Peyer's patch (tissue), 4 donors: ENCODE results near the genes LRIT3, AP1AR and TRAM1L1.

DNA sequence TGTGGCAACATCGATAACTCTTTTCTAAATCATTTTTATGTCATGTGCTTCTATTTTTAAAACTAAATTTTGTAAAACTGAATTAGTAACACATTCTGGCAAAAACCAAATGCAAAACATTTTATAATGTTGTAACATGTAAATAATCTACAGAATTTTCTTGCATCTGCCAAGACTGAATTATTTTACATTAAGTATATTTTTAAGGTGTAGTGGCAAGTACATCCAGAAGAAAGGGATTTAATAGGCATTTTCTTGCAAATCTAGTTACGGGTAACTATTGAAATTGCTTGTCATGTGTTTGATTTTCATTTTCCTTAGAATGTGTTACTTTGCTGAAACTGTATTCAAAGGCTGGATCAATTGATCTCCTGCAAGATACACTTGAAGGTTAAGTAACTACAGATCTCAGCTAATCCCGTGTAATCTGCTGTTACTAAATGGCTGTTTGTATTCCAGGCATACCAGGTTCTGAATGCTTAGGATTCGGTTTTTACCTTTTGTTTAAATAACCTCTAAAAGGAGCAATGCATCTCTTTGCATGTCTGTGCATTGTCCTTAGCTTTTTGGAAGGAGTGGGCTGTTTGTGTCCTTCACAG lies at the start of gene LRIT3:
Gene LRIT3, plus strand, starts transcription at position 433 of the 599 bp plus-strand sequence.
- PRO-cap: no peak
- RAMPAGE, long total RNA, 4 experiments: no peak in any of the 4 experiments

- PRO-cap: unidirectional peak, minus-strand start at chr4:110342555
- RAMPAGE, long total RNA, 4 experiments: no peak in any of the 4 experiments
These were observed 133.6 kb upstream of the ENPEP start for GRCh38 chr4:110342371-110342732.

DNA sequence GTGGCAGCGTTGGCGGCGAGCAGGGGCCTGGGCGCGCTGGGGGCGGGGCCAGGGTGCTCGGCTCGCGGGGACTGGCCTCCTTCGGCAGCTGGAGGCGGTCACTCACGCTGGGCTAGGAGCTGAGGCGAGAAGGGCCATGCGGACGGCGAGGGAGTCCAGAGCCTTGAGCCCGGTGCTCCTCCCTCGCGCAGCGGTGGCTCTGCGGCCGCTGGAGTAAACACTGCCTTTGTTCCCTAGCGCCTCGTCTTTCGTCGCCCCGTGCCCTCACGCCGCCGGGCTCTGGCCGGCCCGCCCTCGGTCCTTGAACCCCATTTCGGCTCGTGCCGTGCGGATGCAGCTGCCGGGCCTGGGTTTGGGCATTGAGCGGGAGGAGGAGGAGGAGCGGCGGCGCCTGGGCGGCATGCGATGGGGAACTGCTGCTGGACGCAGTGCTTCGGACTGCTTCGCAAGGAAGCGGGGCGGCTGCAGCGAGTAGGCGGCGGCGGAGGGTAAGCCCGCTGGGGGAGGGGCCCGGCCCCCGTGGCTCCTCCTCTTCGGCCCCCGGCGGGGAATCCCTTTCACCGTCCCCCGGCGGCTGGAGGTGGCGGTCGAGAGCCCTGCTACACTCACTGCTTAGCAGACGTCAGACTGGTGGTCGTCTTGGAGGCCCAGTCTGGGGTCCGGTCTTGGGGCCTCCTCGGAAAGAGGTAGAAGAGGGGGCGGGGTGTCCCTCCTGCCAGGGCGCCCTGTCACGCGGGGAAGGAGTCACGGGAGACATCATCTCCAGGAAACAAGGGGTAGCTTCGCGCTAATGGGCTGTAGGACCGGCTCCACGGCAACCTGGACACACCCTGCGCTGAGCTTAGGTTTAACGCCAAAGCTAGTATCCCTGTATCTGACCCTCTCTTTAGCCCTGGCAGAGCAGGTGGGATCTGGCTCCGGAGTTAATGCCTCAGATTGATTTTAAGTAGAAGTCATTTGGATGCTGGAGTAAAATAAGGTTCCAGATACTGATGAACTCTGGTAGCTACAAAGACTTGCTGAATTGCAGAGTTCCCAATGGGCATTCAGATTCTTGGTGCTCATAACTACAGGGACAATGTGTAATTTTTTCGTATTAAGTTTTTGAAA lies at the start of gene AP1AR:
Gene AP1AR, plus strand, starts transcription at position 101 of the 1,110 bp plus-strand sequence.
- PRO-cap: bidirectional peak, plus-strand start at position 101 of the sequence, minus-strand start outside the sequence; unidirectional peak, plus-strand start at position 359 of the sequence; bidirectional peak, plus-strand start at position 577 of the sequence, minus-strand start at position 450 of the sequence; bidirectional peak, plus-strand start at position 785 of the sequence, minus-strand start at position 834 of the sequence
- RAMPAGE, long total RNA, 4 experiments: start-site peak on the plus strand in 4 of 4 experiments, centred at positions 93 to 125 of the sequence, 43 to 797 reads per replicate

- PRO-cap: no peak
- RAMPAGE, long total RNA, 4 experiments: no peak in any of the 4 experiments
These were observed 6.6 kb downstream of the TIFA start for GRCh38 chr4:112279057-112279513.

DNA sequence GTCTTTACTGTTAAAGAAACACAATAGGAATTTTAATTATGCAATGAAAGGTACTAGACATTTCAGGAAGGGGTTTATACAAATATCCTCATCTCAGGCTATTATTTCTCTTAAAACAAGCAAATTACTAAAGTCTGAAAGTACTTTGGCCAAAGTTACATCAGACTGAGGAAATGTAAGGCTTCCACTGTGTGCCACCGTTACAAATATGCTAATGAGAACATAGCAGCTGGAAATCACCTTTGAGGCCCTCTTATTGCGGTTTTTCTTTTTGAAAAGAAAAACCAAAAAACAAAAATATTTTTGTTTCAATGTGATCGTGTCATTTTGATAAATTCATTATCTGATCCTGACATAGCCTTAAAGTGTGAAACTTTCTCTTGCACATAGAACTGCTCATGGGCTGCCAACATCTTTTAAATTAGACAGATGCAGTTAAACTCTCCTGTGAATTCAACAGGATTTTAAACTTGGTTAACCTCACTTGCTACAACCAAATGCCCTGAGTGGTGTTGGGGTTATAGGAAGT lies 2.7 kb upstream of the TIFA start:
- PRO-cap: no peak
- RAMPAGE, long total RNA, 4 experiments: no peak in any of the 4 experiments

DNA sequence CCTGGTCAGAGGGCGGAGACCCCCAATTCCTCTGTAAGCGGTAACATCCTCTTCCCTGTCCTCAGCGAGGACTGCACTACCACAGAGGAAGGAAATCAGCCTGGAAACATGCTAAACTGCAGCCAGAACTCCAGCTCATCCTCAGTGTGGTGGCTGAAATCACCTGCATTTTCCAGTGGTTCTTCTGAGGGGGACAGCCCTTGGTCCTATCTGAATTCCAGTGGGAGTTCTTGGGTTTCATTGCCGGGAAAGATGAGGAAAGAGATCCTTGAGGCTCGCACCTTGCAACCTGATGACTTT lies 83.8 kb downstream of the NEUROG2 start:
- PRO-cap: no peak
- RAMPAGE, long total RNA, 4 experiments: start-site peak on the plus strand in 1 of 4 experiments, centred at position 161 of the sequence, 10 reads per replicate

DNA sequence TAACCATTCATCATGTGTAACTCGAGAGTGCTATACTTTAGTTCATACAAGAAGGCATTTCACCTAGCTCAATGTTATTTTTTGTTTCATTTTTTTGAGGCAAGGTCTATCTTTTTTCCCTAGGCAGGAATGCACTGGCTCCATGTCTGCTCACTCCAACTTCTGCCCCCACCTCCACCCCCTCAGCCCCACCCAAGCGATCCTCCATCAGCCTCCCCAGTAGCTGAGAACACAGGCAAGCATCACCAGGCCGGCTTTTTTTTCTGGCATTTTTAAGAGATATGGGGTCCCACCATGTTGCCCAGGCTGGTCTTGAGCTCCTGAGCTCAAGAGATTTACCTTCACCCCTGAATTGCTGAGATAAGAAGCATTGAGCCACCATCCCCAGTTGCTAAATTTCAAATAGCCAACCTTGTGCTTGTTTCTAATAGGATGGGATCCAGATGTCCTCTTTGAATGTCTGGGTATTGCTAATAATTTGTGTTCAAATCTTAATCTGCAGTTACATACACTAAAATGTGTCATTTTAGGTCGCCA lies 8.6 kb downstream of the LARP7 start:
- PRO-cap: no peak
- RAMPAGE, long total RNA, 4 experiments: no peak in any of the 4 experiments

- PRO-cap: no peak
- RAMPAGE, long total RNA, 4 experiments: no peak in any of the 4 experiments
These were observed 69.4 kb downstream of the LARP7 start for GRCh38 chr4:112705912-112707254.

DNA sequence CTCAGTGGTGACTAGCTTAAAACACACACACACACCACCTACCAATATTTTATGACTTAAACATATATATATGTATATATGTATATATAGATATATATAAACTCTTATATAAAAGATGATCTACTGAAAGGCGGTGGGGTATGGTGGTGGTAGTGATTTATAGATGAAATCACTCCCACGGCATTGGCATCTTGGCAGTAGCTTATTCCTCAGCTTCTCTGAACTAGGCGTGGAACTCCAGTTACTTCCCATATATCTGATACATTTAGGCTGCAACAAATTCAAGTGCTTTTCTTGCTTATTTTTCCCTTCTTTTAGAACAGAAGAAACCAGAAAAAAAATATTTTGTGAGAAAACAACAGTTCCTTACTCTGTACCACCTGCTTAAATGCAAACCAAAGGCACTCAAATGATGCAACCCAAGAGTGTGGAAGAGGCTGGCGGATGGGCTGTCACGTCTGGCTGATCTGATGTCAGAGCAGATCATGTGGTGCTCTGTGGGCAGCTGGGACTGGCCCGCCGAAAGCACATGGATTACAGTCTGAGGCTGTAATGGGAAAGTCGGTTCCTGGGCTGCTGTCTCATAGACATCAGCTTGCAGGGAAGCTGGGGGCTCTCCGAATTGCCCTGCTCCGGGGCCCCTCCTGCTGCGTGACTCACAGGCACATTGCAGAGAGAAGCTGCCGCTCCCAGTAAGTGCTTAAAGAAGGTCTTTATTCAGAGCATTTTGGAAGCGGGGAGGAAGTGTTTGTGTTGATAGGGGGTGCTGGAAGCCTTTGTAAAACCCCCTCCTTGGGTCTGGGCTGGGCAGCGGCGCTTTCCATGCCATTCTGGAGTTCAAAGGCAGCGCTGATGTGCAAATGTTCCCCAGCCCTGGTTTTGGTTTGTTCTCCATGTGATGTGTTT lies 180.9 kb downstream of the LARP7 start:
- PRO-cap: no peak
- RAMPAGE, long total RNA, 4 experiments: start-site peak on the plus strand in 1 of 4 experiments, centred at position 574 of the sequence, 43 reads per replicate

GRCh38 chr4:113106197-113106463 lies 56.7 kb downstream of the ANK2 start:
- PRO-cap: no peak
- RAMPAGE, long total RNA, 4 experiments: no peak in any of the 4 experiments

DNA sequence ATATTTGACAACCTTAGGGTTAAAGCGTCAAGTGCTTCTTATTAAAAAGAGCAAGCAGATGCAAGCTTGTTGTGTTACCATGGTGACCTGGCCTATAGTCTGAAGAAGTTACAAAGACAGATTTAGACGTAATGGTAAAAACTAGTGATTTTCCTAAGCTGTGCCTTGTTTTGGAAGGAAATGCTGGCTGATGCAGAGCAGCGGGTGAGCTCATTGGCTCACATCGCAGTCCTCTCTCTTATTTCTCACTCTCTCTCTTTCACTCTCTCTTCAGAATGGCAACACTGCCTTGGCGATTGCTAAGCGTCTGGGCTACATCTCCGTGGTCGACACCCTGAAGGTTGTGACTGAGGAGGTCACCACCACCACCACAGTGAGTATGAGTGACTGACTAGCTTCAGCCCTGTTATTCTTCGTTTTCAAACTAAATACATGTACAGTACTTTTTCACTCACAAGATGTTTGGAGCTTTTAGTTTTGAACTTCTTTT lies 243.8 kb downstream of the ANK2 start:
- PRO-cap: no peak
- RAMPAGE, long total RNA, 4 experiments: start-site peak on the plus strand in 1 of 4 experiments, centred at position 292 of the sequence, 17 reads per replicate

DNA sequence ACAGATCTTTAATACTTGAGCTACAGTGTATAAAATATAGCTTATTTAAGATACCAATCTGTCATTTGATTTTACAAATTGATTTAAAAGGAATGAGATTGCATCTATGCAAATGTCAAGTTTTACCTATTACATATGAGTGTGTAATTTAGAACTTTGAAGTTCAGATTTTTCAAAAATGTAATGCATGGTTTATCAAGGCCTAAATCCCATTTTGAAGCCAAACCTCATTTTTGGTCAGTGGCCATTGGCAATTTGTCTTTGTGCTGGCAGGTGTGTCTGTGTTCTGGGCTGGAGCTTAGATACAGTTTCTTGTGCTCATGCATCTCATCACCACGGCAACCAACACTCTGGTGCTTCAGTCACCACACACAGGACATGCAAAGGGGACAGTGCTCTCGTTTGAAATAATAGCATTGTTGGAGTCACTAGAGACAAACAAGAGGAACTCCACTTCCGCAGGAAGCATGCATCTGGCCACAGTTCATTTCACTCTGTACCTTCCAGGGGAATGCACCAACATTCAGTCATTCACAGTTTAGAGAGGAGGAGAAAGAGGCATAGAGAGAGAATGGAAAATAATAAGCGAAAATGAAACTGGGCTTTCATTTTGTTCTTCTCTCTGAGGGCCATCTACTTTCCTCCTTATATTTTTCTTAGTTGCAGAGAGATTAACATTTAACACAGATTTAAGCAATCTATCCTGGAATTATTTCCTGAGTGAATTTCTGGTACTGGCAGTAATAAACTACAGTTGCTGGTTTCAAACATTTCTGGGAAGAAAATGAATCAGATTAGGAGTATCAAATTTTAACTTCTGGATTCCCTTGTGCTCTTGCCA lies 267.4 kb downstream of the ANK2 start:
- PRO-cap: no peak
- RAMPAGE, long total RNA, 4 experiments: no peak in any of the 4 experiments

GRCh38 chr4:113452323-113453225 lies 309.0 kb downstream of the CAMK2D start:
- PRO-cap: no peak
- RAMPAGE, long total RNA, 4 experiments: no peak in any of the 4 experiments

DNA sequence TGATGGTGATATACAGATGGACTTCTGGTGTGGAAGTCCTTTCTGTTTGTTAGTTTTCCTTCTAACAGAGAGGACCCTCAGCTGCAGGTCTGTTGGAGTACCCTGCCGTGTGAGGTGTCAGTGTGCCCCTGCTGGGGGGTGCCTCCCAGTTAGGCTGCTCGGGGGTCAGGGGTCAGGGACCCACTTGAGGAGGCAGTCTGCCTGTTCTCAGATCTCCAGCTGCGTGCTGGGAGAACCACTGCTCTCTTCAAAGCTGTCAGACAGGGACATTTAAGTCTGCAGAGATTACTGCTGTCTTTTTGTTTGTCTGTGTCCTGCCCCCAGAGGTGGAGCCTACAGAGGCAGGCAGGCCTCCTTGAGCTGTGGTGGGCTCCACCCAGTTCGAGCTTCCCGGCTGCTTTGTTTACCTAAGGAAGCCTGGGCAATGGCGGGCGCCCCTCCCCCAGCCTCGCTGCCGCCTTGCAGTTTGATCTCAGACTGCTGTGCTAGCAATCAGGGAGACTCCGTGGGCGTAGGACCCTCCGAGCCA lies 267.2 kb downstream of the CAMK2D start:
- PRO-cap: no peak
- RAMPAGE, long total RNA, 4 experiments: no peak in any of the 4 experiments

- PRO-cap: no peak
- RAMPAGE, long total RNA, 4 experiments: no peak in any of the 4 experiments
These were observed 115.7 kb downstream of the CAMK2D start for GRCh38 chr4:113645776-113646211.

- PRO-cap: no peak
- RAMPAGE, long total RNA, 4 experiments: no peak in any of the 4 experiments
These were observed 112.5 kb downstream of the CAMK2D start for GRCh38 chr4:113648739-113649809.

DNA sequence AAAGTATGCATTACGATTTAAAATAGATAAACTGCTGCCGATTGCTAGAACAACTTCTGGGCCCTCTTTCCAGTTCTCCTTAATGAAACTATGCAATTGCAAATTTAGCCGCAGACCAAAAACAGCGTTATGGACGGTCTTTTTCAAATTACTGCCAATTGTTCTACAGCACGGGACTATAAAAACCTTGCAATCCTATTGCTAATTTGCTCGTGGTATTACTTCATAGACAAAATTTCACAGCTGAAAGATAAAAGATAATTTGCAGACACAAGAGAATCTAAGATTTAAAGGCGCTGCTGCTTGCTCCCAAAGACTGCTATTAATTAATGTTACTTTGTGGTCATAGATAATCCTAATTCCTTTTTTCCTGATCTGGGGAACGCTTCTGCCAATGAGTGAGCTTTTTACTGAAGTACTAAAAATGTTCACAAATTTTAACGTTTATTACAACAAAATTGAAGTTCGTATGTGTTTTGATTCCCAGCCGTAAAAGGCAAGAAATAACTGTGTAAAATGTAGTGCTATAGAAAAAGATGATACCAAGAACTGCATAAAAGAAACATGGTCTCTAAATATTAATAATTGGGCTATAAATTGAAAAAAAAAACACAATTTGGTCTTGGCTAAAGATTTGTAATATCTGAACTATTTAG lies 1.5 kb upstream of the CAMK2D start:
- PRO-cap: no peak
- RAMPAGE, long total RNA, 4 experiments: no peak in any of the 4 experiments

DNA sequence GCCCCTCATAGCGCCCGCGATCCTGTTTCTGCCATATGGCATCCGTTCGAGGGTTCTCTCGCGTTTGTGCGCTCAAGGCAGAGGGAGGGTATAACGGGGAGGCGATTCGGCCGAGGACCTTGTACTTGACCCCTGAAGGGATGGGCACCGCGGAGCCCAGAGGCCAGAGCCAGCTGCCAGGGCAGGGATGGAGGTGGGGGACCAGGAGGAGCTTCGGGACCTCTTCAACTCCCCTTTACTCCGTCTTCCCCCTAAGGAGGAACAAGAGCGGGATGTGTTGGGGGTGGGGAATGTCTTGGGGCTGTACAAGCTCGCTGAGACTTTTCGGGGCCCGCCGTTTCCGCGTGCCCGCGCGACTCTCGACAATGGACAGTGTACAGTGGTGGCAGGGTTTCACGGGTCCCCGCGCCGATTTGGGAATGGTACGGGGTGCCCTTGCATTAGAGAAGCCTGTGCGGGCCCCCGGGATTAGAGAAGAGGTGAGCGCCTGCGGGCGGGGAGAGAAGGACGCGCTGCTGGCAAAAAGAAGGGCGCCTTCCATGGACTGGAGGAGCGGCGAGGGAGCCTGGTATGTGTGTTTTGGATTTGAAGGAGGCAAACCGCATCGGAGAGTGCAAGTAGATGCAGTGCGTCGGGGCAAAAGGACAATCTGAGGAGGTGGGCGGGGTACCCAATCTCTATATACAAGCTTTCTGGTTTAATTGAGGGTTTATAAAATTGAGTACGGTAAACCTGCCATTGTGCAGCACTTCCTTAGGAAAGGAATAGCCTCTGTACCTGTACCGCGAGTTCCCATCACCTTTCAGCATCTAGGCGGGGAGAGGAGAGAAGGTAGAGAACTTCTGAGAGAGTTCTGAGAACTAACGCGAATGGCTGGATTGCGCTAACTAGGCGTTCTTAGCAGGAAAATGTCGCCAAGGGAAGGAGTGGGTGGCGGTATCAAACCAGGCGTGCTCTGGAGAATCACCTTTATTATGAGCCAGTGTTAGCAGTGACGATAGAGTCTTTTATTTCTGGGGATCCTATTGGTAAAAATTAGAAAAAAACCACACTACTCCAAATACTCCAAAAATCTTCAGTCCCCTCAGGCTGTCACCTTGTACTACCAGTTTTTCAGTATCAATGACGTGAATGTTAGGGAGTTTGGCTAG lies 987 bp downstream of the UGT8 start:
- PRO-cap: unidirectional peak, minus-strand start at position 651 of the sequence; unidirectional peak, minus-strand start at position 871 of the sequence
- RAMPAGE, long total RNA, 4 experiments: start-site peak on the plus strand in 1 of 4 experiments, centred at positions 150 to 358 of the sequence, 20 to 37 reads per replicate

GRCh38 chr4:114615954-114616476 lies 17.4 kb downstream of the UGT8 start:
- PRO-cap: no peak
- RAMPAGE, long total RNA, 4 experiments: no peak in any of the 4 experiments

DNA sequence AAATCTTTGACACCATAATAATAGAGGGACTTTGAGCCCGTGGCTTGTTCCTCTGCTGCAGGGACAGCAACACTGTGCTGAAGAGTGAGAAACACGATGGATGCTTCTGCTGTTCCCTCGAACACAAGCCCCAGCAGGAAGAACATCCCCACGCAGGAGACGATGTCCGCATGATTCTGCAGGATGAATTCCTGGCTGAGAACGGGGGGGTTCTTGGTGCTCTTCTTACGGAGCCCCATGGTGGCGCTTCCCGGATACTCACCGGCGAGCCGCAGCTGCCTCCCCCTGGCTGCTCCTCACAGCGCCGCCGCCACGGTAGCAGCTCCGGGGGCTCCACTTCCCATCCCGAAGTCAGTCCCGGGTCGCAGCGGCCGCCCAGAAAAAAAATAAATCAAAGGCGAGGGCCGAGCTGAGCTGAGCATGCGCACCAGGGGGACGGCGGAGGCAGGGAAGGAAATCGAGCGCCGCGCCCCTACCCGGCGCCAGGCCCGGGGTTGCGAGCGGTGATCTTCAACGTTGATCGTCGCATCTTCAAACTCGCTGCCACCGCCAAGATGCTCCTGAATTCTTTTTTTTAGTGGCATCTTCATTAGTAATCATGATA lies at the start of gene TRAM1L1:
Gene TRAM1L1, minus strand, starts transcription at position 422 of the 604 bp plus-strand sequence.
- PRO-cap: no peak
- RAMPAGE, long total RNA, 4 experiments: no peak in any of the 4 experiments